ENCODE measurements around a stretch of chr1.

DNA sequence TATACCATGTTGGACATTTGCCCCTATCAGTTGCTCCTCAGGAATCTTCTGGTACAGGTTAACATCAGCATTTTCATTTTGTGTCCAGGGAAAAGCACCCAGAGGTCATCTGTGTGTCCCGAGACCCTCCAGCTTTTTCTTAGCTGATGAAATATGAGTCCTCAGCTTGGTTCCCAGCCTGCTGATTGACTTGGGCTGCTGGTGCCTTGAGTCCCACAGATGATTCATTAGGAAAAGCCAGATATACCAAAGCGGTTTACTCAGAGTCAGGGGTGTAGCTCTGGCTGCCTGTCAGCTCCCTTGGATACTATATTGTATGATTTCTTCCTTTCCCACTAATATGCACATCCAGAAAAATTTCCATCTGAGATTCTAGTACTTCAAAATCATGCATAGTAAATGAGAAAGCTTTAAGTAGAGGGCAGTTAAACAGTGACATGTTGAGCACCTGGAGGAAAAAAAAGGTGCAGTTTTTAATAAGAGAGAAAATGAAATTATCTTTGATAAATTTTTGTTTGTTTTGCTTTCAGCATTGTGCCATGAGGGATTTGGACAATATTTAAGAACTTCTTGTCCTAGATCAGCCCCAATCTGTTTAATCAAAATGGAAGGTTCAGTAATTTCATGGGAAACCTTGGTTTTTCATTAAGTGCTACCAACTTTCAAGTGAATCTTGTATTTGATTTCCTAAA, 43.5 kb upstream of the MAB21L3 start:
- RRBS = no CpG with 5 or more reads among the region's 2 CpGs

- RRBS = no CpG with 5 or more reads among the region's 3 CpGs
Measured at GRCh38 chr1:116287490-116287926, 85.5 kb upstream of the ATP1A1 start.

DNA sequence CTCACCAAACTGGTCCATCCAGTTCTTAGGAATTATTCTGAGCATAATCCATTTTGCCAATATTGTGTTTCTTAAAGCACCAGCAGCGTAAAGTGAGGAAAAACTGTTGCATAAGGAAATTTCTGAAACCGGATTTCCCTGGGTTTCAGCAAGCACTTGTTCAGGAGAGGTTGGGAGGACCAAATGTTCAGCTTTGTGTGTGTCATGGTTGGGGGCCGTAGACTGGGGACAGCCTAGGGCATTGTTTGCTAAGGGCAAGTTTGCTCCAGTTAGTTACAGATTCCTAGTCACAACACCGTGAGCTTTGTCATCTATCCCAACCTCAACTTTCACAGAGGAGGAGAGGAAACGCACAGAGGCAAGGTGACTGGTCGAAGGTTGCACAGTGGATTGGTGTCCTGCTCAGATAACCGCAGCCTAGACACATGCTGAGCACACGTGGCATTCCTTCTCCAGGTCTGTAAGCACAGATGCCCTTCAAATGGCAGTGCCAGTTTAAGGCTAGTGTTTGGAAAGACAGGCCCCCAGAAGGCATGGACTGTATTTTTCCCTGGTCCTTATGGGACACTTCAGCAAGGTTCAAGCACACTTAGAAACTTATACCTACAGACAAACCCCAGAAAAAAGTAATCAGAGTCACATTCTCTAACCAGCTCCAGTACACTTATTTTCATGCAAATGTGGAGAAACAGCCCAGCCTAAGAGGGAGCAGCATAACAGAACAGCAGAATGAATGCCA, 60.7 kb upstream of the ATP1A1 start:
- RRBS = no CpG with 5 or more reads among the region's 8 CpGs

- RRBS = no CpG with 5 or more reads among the region's 8 CpGs
Measured at GRCh38 chr1:116361513-116362598, 11.2 kb upstream of the ATP1A1 start.

DNA sequence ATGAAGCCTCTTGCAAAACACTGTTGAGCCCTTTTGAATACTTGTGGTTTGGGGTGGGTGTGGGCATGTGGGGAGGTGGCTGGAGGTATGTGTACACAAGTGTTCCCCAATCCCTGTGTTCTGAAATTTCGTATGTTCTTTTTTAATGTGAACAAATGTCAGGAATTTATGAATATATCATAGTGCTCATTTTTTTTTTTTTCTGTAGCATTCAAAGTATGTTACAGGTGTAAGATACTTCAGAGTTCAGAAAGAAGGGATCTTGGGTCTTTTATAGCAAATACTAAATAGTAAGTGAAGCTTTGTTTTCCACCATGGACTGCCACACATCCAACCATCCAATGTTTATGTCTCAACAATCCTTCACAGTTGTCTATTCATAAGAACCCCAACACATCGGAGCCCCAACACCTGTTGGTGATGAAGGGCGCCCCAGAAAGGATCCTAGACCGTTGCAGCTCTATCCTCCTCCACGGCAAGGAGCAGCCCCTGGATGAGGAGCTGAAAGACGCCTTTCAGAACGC, 20.2 kb downstream of the ATP1A1 start:
- RRBS = no CpG with 5 or more reads among the region's 7 CpGs

DNA sequence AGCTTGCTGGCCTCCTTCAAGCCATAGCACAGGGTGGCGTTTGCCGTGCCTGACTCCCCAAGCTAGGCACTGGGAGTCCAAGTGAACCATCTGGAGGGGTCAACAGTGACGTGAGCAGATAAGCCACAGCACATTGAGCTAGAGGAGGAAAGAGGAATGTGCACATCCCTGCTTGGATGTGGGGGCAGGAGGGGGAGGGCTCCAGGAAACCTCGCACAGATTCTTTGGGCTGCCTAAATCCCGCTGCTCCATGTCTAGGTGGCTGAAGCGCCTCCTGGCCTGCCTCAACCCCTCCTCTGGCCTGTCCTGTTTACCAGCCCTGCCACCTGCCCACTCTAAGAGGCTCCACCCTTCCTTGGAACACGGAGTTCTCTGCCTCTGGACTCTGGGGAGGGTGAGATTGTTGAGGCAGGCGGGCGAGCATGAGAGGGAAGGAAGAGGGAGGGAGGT, 86.9 kb downstream of the CD58 start:
- RRBS = no CpG with 5 or more reads among the region's 9 CpGs

GRCh38 chr1:116492361-116492785, 78.5 kb downstream of the CD58 start:
- RRBS = no CpG with 5 or more reads among the region's 3 CpGs

DNA sequence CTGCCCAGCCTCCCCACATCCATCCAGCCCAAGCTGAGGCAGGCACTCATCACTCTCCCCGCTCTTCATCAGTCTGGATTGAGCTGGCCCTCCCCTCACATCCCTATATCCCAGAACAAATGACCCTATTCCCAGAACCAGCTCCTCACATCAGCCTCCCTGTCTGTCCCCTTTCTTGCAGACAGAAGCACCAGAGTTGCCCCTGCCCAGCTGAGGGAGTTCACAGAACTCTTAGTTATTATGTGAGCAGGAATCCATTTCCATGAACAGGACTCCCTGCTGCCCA, 897 bp upstream of the CD58 start:
- RRBS = no CpG with 5 or more reads among the region's 1 CpG

GRCh38 chr1:116710238-116710727, 42.8 kb upstream of the IGSF3 start:
- RRBS = no CpG with 5 or more reads among the region's 2 CpGs

DNA sequence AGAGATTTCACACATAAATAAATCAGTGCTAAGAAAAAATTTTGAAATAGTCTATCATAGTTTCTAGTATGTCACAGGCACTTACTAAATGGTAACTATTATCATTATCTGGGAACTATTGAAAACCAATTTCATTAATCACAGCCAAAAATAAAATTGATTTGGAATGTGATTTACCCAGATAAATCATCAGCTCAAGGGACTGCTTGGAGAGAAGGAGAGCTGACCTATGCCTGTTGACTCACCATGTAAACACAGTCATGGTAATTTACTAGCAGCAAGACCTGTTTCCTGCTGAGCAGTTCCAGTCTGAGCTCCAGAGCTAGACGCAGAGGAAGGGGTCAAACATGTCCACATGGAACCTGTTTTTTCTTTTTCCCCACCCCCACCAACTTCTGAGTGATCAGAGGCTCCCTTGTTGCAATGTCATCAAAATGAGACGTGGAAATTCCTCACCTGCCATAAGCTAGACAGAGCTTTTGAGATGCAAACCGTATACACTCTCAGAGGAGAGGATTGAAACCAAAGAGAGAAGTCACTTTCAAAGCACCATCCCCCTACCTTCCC, 56.1 kb upstream of the PTGFRN start:
- RRBS = no CpG with 5 or more reads among the region's 3 CpGs

- RRBS = no CpG with 5 or more reads among the region's 10 CpGs
Measured at GRCh38 chr1:116881965-116882614, 27.6 kb upstream of the PTGFRN start.

DNA sequence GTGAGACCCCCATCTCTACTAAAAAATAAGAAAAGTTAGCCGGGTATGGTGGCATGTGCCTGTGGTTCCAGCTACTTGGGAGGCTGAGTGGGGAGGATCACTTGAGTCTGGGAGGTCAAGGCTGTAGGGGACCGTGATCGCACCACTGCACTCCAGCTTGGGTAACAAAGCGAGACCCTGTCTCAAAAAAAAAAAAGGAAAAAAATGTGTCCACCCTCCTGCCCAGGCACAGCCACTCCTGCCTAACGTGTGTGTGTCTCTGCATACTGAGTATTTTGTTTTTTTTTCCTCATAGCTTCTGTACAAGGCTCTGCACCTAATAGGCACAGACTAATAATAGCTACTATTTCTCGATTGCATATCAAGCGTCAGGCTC, 4.8 kb downstream of the PTGFRN start:
- RRBS = no CpG with 5 or more reads among the region's 7 CpGs

DNA sequence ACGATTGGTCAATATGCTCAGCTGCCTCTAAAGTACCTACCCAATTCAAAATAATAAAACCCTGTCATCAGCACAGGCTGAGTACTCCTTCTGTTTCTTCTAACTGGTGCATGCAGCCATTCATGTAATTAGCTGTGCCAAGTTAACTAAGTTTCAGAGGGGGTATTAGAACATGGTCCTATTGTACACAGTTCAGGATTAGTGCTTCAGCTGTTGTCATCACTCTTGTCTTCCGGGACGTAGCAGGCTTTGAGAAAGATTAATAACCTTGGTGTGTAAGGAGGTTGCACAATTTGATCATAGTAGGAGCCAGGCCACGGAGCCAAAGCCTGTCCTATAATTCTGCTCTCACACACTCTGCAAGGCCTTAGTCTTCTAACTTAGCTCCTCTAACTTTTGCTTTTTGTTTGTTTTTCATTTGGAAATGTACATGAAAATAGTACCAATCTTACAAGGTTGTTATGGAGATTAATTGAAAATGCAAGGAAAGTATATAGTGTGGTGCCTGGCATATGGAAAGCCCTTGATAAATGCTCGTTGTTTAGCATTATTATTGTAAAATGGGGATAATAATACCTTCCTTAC, 44.8 kb downstream of the PTGFRN start:
- RRBS = no CpG with 5 or more reads among the region's 5 CpGs

DNA sequence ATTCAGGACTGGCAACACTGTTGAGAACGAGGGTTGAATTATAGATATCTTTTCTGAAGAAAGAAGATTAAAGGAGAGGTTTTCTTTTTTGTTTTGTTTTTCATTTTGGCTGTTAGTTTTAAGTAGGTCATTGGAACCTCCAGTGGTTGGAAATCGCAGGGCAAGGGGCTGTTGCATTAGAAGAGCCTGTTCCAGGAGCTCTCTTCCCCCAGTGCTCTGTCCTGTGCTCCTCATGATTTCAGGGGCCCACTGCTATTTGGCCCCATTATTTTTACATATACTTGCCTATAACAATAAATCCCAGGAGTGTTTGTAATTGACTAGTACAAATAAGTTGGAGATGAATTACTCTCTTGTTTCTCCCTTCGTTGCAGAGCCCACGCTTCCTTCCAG, 26.6 kb upstream of the TTF2 start:
- RRBS = no CpG with 5 or more reads among the region's 4 CpGs

GRCh38 chr1:117172683-117173138, 38.0 kb downstream of the VTCN1 start:
- RRBS = no CpG with 5 or more reads among the region's 8 CpGs

DNA sequence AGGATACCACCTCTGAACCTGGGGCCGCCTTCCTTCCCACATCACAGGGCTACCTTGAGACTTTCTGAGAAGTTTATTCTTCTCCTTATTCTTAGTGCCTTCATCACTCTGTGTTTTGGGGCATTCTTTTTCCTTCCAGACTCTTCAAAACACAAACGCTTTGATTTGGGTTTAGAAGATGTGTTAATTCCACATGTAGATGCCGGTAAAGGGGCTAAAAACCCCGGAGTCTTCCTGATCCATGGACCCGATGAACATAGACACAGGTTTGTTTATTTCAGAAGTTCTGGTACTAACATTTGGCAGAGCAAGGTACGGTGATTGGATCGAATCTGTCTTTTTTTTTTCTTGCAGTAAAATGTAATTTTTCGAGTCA, 959 bp downstream of the MAN1A2 start:
- RRBS = no CpG with 5 or more reads among the region's 8 CpGs

DNA sequence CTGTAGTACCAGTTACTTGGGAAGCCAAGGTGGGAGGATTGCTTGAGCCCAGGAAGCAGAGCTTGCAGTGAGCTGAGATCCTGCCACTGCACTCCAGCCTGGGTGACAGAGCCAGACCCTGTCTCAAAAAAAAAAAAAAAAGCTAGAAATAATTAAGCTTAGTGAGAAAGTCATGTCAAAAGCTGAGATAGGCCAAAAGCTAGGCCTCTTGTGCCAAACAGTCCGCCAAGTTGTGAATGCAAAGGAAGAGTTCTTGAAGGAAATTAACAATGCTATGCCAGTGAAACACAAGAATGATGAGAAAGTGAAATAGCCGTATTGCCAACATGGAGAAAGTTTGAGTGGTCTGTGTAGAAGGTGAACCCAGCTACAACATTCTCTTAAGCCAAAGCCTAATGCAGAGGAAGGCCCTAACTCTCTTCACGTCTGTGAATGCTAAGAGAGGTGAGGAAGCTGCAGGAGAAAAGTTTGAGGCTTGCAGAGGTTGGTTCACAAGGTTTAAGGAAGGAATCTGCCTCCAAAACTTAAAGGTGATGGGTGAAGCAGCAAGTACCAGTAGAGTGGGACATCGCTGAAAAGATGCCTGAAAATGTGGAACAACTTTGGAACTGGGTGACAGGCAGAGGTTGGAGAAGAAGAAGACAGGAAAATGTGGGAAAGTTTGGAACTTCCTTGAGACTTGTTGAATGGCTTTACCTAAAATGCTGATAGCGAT, 82.3 kb downstream of the MAN1A2 start:
- RRBS = no CpG with 5 or more reads among the region's 5 CpGs

DNA sequence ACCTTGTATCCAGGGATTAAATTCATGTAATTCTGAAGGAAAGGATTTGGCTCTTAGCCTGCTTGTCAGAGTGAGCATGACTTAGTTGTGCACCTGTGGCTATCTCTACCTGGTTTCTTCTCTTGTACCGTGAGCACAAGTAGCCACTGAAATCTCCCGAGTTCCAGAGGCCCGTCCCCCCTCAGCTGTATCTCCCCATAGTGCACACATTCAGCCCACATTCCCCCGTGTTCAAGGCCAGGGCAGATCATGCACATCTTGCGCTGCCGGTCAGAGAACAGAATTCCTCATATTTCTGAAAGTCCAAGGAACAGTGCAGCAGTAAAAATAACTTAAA, 2.3 kb downstream of the TENT5C start:
- RRBS = no CpG with 5 or more reads among the region's 6 CpGs

GRCh38 chr1:117660811-117661571, 55.1 kb downstream of the TENT5C start:
- RRBS = no CpG with 5 or more reads among the region's 8 CpGs

DNA sequence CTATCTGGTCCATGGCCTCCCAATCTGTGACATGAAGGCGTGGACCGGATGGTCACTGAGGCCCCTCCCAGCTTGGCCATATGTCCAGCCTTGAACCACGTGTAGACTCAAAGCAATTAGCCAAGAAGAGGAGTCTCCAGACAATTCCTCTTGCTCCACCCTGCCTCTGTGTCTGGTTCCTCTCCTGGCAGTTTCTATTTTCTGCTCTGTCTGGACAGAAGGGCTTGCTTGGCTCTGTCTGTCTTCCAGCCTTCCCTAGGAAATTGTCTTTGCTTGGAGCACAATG, 66.0 kb downstream of the TENT5C start:
- RRBS = no CpG with 5 or more reads among the region's 3 CpGs

Measured in amniotic epithelial cell (primary cell).